Brain (tissue), 1 donor: ENCODE measurements around the gene MYO5B.

- RRBS: no CpG with 5 or more reads among the region's 26 CpGs
These were observed 11.5 kb downstream of the SMAD7 start for GRCh38 chr18:48938803-48940081.

DNA sequence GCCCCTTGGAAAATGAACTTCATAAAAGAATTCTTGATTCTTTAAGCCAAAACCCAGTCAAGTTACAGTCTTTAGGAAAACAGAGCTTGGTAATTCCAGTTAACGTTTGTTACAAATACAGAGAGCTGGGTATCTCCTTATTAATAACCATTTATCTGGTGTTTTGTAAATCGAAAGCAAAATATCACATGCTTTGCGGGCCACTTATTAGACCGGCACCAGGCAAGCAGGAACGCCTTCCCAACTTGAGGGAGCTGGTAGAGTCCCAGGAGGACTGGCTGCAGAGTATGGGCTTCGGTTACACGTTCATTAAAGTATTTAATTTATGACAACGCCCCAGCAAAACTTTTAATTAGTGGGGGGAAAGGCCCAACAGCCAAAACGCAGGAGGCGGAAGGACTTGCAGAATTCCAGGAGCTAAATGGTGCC, 3.7 kb downstream of the SMAD7 start:
- RRBS: no CpG with 5 or more reads among the region's 10 CpGs

GRCh38 chr18:48950654-48950758, 259 bp downstream of the SMAD7 start:
- RRBS: 2% methylated on average over 9 of the region's 18 CpGs

- RRBS: no CpG with 5 or more reads among the region's 12 CpGs
These were observed 102.0 kb upstream of the SMAD7 start for GRCh38 chr18:49052531-49053369.

DNA sequence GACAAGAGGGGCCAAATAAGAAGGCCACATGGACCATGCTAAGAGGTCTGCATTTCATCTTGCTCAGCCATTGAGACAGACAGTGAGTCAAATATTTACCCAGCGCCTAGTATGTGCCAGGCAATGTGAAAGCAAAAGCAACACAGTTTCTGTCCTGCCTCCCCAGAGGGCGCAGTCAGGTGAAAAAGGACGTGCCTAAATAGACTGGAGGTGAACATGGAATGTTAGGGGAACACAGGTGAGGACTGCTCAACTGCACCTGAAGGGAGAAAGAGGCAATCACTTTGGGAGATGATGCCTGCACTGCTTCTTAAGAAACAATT, 218.2 kb upstream of the SMAD7 start:
- RRBS: no CpG with 5 or more reads among the region's 3 CpGs

DNA sequence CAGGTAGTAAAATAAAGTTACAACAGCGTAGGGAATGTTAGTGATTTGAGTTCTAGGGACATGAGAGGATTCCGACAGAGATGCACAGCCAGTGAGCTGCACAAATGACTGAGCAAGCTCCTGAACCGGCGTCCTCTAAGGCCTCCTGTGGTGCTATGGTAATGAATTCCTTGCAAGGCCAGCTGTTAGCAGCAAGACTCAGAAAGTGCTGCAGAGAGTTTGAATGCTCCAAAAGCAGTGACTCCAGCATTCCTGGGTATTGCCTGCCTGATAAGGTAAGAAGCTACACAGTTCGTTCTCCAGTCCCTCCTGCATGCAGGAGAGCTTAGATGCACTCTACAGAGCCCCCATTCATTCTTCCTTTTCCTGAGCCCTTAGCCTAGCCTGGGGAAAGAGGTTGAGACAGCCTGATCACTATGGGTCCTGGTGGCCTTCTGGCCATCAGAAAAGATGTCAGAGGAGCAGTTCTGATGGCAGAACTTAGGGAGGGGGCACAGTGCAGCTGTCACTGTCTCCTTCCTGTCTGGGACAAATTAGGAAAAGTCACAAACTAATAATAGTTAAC, 4.9 kb upstream of the DYM start:
- RRBS: no CpG with 5 or more reads among the region's 5 CpGs

GRCh38 chr18:49591461-49592260, 29.8 kb downstream of the LIPG start:
- RRBS: 88% methylated on average over 1 of the region's 6 CpGs

DNA sequence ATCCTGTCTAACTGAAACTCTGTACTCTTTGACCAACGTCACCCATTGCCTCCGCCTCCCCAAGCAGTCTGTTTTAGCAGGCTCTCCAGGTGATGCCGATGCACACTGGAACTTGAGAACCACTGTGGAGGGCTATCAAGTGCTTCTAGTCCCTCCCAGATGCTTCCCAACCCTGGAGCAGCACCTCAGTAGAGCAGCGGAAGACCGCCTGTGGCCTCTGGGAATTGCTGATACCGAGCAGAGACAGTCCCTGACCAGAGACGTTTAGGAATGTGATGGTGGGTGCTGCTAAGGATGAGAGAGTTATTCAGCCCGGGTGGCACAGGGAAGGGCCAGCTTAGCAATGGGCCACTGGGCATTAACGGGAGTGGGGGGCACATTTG, 50.7 kb downstream of the LIPG start:
- RRBS: no CpG with 5 or more reads among the region's 9 CpGs

GRCh38 chr18:49630061-49630799, 68.4 kb downstream of the LIPG start:
- RRBS: no CpG with 5 or more reads among the region's 1 CpG

GRCh38 chr18:49837853-49838423, 24.6 kb upstream of the ACAA2 start:
- RRBS: no CpG with 5 or more reads among the region's 6 CpGs

DNA sequence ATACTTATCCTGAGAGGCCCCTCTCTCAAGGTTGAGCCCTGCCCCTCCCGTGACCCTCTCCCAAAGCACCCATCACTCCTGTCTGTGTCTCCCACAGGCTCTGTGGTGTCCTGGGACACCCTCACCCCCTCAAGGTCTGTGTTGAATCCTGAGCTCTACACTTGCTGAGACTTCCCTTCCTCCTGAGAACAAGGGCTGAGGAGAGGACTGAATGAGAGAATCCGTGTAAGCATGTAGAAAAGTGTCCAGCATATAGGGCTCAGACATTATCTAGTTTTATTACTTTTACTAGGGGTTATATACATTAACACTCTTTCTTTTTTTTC, 125.5 kb upstream of the ACAA2 start:
- RRBS: no CpG with 5 or more reads among the region's 2 CpGs

- RRBS: no CpG with 5 or more reads among the region's 6 CpGs
These were observed 97.3 kb downstream of the MYO5B start for GRCh38 chr18:50097492-50098146.

- RRBS: 2% methylated on average over 78 of the region's 131 CpGs
These were observed at the start of gene MYO5B for GRCh38 chr18:50194506-50195656. Gene MYO5B, minus strand, starts transcription at chr18:50195147.

- RRBS: no CpG with 5 or more reads among the region's 5 CpGs
These were observed 17.6 kb upstream of the SKA1 start for GRCh38 chr18:50357263-50357687.

DNA sequence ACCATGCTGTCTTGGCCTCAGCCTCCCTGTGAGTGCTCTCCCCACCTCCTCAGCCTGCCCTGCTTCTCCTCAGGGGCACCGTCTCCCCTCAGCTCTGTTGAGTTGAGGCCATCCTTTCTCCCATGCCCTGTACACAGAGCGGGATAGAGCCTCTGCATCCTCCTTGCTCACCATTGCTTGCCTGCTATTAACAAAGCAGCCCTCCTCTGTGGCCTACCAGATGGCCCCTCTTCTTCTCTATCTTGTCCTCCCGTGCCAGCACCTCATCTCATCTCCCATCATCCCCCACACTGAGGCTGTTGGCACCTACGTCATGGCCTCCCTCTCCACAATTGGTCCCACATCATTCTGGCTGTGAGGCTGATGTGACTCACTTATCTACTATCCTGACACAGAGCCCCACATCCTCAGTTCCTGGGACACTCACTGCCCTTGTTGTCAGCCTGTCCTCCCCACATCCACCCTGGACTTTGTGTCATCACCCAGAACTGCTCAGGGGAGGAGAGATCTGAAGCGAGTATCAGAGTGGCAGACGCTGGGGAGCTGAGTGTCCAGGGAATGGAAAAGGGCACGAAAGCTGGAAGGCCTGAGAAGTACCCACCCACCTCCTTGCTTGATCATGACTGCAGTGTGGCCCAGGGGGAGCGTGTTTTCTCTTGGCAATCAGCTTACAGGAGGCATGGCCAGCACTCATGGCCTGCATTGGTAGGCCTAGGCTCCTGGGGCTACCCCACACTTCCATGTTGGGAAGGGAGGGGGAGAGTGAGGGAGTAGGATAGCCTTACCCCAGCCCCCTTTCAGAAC, 102.9 kb downstream of the MRO start:
- RRBS: no CpG with 5 or more reads among the region's 8 CpGs

- RRBS: no CpG with 5 or more reads among the region's 3 CpGs
These were observed 22.0 kb upstream of the MRO start for GRCh38 chr18:50841840-50842226.

DNA sequence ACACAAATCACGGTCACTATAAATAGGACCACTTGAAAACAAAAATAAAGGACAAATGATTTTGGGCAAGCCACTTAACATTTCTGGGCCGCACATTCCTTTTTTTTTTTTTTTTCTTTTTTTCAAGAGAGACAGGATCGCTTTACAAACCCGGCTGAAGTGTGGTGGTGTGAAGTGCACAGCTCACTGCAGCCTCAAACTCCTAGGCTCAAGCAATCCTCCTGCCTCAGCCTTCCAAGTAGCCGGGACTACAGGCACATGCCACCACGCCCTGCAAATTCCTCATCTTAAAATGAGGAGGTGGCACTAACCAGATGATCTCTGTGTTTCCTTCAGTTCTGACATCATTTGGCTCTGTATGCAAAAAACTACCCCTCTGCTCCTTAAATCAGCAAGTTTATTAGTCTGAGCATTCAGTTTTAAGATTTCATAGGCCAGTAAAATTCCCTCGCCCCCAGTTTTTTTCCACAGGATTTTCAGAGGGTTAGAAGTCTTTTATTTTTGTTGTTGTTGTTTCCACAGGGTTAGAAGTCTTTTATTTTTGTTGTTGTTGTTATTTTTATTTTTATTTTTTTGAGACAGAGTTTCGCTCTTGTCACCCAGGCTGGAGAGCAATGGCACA, 28.4 kb upstream of the MRO start:
- RRBS: 51% methylated on average over 1 of the region's 8 CpGs

DNA sequence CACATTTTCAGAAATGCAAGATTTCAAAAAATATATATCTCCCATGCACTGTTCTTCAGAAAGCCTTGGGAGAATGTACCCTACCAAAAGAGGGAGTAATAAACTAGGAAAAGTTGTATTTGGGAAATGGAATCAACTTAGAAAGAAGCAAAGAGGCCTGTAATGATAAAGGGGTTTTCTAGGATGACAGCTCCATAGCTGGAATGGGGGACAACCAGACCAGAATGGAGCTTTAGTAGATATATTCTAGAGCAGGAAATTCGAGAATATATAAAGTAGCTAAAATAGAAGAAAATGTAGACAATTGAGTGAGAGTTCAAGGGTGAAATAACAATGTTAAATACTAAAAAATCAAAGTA, 29.3 kb upstream of the ELAC1 start:
- RRBS: no CpG with 5 or more reads among the region's 1 CpG

DNA sequence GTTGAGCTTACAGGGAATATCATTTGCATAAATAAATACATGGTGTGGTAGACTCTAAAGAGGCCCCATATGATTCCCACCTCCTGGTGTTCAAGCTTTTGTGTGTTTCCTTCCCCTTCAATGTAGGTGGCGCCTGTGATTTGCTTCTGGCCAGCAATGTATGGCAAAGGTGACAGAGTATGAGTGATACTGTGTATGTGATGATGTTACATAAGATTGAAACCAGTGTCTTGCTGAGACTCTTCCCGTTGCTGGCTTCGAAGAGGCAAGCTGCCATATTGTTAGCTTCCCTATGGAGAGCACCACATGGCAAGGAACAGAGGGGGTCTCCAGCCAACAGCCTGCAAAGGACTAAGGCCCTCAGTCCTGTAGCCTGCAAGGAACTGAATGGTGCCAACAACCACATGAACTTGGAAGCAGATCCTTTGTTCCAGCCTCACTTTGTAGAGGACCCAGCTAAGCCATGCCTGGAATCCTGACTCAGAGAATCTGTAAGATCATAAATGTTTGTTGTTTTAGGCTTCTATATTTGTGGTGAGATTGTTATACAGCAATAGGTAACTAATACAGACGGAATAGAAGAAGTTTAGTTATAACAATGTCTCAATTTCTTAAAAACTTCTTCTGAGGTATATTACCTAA, 1.7 kb upstream of the SMAD4 start:
- RRBS: no CpG with 5 or more reads among the region's 4 CpGs